NCI-H460 (cell line): ENCODE results near the genes AGFG1, SCYGR4 and SLC19A3.

DNA sequence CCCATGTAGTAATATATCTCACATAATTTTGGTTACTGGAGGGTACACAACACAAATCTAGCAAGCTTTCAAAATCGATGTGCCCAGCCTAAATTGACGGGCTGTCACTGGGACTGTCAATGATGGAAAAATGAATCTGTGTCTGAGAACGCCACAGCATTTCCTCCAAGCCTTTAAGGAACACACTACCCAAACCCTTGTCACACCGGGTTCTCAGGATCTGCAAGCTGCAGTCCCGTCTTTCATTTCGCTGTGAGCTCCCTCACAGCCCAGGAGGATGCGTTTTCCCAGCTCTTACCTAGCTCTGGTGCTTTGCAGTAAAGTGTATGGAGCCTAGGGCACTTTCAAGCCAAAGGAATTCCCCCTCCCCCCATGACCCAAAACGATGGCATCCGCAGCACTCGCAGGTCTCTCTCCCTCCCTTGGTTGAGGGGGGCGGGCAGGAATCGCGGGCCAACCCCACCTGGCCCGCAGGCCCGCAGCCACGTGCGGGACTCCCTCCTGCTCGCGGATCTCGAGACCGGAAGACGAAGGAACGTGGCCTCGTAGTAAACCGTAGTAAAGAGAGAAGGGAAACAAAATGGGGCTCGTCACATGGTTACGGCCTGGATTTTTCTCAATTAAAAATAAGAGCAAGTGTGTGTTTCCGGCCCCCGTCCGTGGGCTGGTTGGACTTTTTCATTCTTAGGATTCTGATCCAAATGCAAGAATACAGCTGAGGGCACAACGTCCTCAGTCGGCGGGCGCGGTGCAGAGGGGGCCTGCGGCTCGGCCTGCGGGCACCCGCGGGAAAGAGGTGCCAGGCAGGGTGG lies 8.6 kb downstream of the IRS1 start:
RAMPAGE:
- cytosol, long total RNA: no peak
- long total RNA: no peak
- nucleus, long total RNA: no peak

RAMPAGE:
- cytosol, long total RNA: no peak
- long total RNA: no peak
- nucleus, long total RNA: no peak
Observed at GRCh38 chr2:226793722-226793921, 6.0 kb downstream of the IRS1 start.

DNA sequence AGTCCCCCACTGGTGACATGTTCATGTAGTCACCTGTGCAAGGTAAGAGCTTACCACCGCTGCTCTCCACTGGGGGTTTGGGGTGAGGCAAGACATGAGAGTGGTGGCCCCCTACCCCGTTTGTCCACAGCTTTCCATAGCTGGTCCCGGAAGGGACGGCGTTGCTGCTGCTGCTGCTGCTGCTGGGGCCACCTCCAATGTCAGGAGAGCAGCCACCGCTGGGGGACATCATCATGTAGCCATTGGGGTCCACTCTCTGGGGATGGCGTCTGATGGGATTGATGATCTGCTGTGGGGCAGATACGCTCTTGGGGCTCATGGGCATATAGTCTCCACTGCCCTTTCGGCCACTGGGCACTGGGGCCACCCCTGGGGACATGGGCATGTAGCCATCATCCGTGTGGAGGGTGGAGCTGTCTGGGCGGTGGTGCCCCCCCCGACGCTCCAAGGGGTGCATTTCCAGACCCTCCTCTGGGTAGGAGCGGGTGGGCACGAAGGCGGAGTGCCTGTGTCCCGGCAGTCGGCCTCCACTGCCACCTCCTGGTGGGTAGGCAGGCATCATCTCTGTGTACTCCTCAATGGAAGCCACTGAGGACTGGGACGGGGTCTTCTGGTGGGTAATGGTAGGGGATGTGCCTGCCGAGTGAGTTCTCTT lies 3.0 kb downstream of the IRS1 start:
RAMPAGE:
- cytosol, long total RNA: no peak
- long total RNA: no peak
- nucleus, long total RNA: no peak

GRCh38 chr2:227471779-227472660 lies at the start of gene AGFG1:
AGFG1 (plus strand) TSS chr2:227472156.
RAMPAGE:
- cytosol, long total RNA: no peak
- long total RNA: no peak
- nucleus, long total RNA: start-site peak on the plus strand at chr2:227472410-227472571, 55 and 16 reads in 2 replicates

DNA sequence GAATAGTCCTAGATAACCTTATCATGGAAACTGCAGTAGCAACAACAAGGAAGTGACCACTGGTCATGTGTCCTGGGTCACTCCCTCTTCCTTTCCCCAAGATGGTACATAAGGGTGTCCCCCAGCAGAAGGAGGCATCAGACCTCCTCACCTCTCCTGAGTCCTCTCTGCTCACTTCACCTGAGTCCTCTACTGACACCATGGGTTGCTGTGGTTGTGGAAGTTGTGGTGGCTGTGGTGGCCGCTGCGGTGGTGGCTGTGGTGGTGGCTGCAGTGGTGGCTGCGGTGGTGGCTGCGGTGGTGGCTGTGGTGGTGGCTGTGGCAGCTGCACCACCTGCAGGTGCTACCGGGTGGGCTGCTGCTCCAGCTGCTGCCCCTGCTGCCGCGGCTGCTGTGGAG lies at the start of gene SCYGR4:
Gene SCYGR4 (plus strand): TSS at position 201 of the 399 bp plus-strand sequence.
RAMPAGE:
- cytosol, long total RNA: no peak
- long total RNA: no peak
- nucleus, long total RNA: no peak

DNA sequence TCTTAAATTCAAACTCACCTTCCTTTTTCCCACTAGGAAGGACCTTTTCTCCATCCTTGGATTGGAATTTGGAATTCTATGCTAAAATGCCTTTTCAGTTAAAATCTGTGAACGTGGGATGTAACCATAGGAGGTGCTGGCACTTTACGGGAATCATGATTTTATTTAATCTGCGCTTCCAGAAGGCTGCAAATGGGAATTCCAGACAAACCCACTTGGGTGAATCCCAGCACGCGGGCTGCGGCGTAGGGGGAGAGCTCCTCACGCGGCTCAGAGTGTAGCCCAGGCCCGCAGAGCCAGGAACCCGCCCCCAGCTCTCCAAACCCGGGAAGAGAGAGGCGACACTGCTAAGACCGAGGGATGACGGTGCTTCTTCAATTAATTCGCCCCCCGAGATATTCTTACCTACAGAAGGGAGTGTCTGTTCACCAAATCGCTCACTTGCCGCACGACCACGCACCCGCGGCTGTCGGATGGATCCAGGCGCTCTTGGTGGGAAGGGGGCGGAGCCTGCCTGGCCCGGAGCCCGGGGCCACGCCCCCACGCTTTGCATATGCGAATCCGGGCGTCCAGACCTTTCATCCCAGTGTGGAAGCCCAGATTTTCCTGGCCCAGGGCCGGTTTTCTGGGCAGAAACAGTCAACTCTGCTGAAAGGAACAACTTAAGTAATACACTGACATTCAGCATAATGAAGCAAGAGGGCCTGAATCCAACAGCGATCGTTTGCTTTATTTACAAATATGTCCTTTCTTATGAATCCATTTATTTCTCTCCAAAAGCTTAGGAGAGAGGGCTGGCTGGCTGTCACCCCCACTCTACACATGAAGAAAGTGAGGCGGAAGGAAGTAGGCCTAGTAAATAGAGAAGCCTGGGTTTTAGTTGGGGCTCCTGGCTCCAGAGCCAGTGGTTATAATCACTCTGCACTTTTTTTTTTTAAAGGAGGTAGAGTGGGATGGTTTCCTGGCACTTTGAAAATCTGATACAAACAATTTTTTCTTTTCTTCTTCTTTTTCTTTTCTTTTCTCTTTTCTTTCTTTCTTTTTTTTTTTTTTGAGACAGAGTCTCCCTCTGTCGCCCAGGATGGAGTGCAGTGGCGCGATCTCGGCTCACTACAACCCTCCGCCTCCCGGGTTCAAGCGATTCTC lies at the start of gene SLC19A3:
Gene SLC19A3 (minus strand): TSS at position 491 of the 1,146 bp plus-strand sequence.
RAMPAGE:
- cytosol, long total RNA: no peak
- long total RNA: no peak
- nucleus, long total RNA: no peak

DNA sequence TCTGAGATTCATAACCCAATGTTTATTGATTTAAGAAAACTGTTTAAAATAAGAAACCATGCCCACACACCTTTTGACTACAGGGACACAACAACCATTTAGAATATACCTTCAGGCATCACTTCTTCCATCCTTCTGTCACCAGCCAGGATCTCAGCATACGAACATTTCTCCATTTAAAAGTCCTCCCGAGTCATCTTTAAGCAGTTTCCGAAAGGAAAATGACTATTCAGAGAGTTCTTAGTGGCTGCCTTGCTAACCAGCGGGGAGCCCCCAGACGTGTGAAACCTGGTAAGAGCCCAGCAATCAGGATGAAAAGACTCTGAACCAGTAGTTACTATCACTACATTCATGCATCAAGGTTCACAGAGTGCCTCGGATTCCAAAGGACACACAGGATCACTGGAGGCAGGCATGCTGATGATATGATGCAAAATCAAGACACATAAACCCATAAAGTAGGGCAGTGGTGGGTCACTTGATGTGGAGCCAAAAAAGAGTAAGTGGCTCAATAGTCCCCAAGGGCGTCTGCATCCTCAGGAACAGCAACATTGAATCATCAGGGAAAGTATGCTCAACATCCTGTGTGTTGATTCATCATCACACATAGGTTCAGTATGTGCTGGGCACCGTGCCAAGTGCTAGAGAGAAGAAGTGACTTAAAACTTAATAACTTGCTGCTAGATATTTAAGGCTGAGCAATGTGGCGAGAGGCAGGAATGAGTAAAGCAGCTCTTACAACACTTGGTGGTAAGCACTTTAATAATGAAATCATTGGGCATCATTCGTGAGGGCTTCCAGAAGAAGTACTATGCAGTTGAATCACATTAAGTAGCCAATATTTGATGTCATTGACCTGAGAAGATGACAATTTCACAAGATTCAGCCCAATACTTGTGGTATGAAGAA lies 4.4 kb downstream of the CCL20 start:
RAMPAGE:
- cytosol, long total RNA: start-site peak on the minus strand centred at position 154 of the sequence, 45 bp wide, 7 and 13 reads in 2 replicates; start-site peak on the minus strand centred at position 307 of the sequence, 35 bp wide, 8 and 13 reads in 2 replicates
- long total RNA: start-site peak on the minus strand centred at position 182 of the sequence, 100 bp wide, 28 and 159 reads in 2 replicates; start-site peak on the minus strand centred at position 331 of the sequence, 93 bp wide, 27 and 97 reads in 2 replicates
- nucleus, long total RNA: start-site peak on the minus strand centred at position 241 of the sequence, 214 bp wide, 300 and 257 reads in 2 replicates

RAMPAGE:
- cytosol, long total RNA: no peak
- long total RNA: no peak
- nucleus, long total RNA: no peak
Observed at GRCh38 chr2:228378660-228379054, 197.2 kb upstream of the SPHKAP start.

DNA sequence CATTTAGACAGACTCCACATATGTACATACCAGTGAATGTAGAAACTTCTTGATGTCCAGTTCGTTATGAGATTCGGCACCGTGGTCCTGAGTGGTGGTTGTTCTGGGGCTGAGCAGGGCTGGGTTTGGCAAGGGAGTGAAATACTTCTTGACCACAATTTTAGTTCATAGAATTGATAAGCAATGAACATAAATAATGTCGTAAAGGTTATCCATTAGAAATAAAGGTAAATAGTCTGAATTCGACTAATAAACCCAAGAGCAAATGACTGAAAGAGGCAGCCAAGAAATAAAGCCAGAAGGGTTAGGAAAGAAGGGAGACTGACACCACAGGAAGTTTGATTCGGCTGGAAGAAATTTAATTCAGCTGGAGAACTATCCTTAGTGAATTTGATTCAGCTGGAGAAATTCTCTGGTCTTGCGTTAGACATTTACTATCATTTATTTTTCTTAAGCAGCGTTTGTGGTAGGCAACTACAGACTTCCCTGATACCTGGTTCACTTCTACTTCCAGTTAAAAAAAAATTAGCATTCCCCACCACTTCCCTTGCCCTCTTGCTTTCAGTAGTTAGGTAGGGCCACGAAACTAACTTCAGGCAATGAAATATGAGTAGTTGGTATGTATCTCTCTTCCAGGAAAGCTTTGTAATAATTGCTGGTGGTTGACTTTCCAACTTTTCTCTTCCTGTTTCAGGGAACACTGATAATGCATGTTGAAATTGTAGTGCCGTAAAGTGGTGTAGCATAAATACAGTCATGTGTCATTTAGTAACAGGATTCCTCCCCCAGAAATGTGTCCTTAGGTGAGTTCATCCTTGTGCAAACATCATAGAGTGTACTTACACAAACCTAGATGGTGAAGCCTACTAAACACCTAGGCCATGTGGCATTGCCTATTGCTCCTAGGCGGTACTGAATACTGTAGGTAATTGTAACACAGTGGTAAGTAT lies 429.5 kb downstream of the PID1 start:
RAMPAGE:
- cytosol, long total RNA: no peak
- long total RNA: no peak
- nucleus, long total RNA: no peak

DNA sequence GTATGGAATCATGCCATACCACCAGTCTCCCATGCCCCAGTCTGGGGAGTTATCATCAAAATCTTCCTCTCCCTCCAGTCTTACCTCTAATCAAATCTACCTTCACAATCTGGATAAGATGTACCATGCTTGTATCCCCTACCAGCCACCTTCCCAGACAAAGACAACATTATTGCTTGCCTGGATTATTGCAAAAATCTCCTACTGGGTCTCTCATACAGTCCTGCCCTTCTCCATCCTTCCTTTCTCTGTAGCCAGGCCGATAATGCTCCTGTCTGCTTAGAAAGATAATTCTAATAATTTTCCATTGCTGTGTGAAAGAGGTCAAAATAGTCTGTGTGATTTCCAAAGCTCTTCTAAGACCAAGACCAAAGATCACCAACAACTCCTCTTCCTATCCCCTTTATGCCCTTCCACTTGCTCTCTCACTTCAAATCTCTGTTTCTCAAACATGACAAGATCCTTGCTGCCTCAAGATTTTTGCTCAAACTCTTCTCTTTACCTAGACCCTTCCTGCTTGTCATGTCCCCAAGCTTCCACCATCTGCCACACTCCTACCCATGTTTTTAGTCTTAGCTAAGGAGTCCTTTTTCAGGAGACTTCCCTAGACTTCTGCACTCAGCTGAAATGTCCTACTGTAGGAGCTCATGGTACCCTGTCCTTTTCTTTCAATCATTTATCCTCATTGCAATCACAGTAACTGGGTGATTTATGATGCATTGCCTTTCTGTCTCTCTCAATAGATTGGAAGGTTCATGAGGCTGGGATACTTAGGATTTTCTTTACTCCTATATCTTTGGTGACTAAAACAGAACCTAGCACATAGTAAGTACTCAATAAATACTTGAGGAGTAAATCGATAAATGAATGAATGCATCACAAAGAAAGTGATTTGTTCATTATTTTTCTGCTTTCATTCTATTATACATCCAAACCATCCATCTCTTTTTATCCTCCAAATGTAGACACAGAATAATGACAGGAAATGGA lies 153.5 kb downstream of the PID1 start:
RAMPAGE:
- cytosol, long total RNA: no peak
- long total RNA: no peak
- nucleus, long total RNA: no peak

DNA sequence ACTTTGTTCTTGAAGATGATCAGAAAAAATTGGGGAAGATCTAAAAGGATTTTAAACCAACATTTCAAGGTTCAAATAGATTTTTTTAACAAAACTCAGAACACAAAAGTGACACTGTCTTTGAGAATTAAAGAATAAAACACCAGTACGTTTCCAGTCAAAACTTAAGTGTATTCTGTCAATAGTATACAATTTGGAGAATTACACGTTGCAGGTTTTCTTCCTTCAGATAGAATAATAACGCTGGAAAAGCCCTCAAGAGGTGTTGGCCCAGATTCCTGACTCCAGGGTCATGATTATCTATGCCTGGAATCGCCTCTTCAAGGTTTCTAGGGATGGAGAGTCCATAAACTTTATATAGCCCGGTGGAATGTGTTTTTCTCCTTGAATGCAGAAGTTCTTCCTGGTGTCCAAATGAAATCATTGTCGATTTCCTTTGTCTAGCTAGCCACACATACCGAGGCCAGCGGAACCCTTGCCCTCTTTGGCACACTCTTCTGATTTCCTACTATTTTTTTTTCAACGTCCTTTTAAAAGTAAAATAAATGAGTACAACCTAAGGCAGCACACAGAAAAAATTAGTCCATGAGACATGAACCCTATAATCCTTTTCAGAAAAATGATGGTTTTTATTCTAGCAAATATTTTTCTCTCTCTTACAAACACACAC lies 117.9 kb downstream of the PID1 start:
RAMPAGE:
- cytosol, long total RNA: no peak
- long total RNA: no peak
- nucleus, long total RNA: no peak

GRCh38 chr2:229180598-229181216 lies 90.4 kb downstream of the PID1 start:
RAMPAGE:
- cytosol, long total RNA: no peak
- long total RNA: no peak
- nucleus, long total RNA: no peak

GRCh38 chr2:229265574-229266024 lies 5.5 kb downstream of the PID1 start:
RAMPAGE:
- cytosol, long total RNA: no peak
- long total RNA: no peak
- nucleus, long total RNA: no peak

RAMPAGE:
- cytosol, long total RNA: no peak
- long total RNA: no peak
- nucleus, long total RNA: no peak
Observed at GRCh38 chr2:229282946-229283317, 11.8 kb upstream of the PID1 start.

RAMPAGE:
- cytosol, long total RNA: no peak
- long total RNA: no peak
- nucleus, long total RNA: no peak
Observed at GRCh38 chr2:229301271-229301954, 30.3 kb upstream of the PID1 start.

RAMPAGE:
- cytosol, long total RNA: no peak
- long total RNA: no peak
- nucleus, long total RNA: no peak
Observed at GRCh38 chr2:229330807-229331577, 59.9 kb upstream of the PID1 start.

DNA sequence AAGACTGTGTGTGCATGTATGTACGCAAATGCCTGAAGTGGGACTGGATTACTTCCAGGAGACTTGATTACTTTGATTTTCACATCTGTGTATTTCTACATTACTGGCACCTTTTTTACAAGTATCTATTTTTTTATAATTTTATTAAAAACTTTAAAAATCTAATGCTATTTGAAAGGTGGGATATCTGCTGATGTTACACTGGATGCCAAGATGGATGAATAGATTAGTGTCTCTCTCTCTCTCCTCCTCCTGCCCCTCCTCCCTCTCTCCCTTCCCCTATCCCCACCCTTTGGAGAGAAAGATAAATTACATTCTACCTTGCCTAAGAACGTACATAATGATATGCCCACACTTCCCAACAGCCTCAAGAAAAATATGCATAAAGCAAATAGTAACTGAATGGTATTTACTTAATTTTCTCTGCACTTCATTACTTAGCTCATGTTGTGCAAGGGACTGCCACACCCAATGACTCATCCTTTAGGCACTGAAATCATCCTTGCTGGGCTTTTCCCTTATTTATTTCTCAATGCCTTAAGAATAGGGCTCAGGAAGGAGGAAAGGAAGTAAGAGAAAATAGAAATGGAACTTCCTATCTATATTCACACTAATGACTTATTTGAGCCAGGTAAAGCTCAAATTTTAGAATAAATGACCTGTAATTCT lies 137.2 kb upstream of the PID1 start:
RAMPAGE:
- cytosol, long total RNA: no peak
- long total RNA: no peak
- nucleus, long total RNA: no peak

RAMPAGE:
- cytosol, long total RNA: no peak
- long total RNA: no peak
- nucleus, long total RNA: no peak
Observed at GRCh38 chr2:229802207-229802593, 87.8 kb upstream of the DNER start.

DNA sequence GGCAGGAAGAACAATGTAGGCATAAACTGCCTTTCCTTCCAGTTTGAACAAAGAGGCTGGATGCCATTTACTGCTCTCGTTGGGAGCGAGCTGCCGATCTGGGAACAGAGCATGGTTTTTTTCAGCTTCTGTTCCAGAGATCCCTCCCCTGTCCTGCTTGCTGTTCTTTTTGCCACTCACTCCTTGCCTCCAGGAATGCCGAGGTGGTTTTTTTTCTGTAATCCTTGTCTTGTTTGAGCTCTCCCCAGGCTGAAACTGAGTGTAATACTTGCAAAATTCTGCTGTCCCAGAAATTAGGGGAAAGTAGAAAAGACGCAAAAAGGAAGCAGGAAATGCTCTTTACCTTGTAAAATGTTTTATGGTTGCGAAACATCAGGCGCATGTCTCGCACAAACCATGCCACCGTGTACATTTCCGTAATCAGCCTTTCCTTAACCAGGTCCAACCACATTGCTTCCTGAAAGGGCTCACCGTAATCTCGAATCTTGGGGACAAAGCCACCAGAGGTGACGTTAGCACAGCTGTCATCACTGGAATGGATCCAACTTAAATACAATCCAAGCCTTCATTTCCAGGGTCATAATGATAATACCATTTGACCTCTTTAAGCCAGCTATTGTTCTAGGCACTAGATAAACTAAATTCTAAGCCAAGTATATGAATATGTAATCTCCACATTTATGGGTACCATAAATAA lies 49.4 kb downstream of the SP110 start:
RAMPAGE:
- cytosol, long total RNA: no peak
- long total RNA: no peak
- nucleus, long total RNA: no peak

RAMPAGE:
- cytosol, long total RNA: no peak
- long total RNA: no peak
- nucleus, long total RNA: no peak
Observed at GRCh38 chr2:230224525-230224874, 1.0 kb upstream of the SP140 start.